Pericardium (tissue), 1 donor: ENCODE results near the gene SCYGR8.

- RRBS: no CpG with 5 or more reads among the region's 9 CpGs
Measured at GRCh38 chr2:227745572-227746001, at the start of gene SCYGR8. TSS of gene SCYGR8 (plus strand) at chr2:227745894.

GRCh38 chr2:227817791-227818699 is 4.4 kb downstream of the CCL20 start:
- RRBS: no CpG with 5 or more reads among the region's 10 CpGs

GRCh38 chr2:228179968-228181162 is 1.1 kb downstream of the SPHKAP start:
- RRBS: 5% methylated on average over 10 of the region's 50 CpGs

DNA sequence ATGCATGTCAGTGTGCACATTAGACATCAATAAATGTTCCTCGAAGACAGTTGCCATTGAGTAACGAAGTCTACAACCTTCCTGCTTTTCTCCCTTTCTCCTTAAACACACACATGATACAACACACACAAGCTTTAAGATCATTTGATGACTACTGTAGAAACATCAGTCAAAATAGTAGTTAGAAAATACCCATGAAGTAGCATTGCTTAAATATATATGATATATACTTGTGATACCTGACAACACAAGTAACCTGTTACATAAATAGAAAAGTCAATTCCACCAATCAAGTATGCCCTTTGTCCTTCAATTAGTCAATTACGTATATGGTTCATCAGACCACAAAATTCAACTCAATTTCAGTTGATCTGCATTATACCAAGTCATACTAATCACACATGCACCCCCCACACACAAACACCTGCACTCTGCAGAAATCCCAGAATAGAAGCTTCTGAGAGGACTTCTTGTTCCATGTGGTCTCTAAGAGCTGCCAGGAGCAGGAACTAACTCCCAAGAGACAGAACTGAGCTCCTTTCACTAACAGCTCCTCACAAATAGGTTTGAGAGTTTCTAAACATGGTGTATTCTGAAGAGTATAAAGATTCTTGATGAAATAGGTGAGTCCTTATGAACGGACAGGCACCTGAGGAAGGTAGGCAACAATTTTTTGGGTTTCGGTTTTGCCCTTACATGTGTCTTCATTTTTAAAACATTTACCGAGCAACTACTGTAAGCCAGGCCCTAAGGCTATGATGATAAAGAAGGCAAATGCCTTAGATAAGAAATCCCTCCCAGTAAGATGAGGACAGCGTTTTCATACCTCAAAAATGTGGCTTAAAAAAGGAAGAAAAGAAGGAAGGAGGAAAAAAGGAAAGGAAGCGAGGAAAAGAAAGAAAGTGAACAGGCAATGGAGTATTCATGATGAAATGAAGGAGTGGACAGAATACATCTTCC is 183.2 kb downstream of the PID1 start:
- RRBS: no CpG with 5 or more reads among the region's 8 CpGs

DNA sequence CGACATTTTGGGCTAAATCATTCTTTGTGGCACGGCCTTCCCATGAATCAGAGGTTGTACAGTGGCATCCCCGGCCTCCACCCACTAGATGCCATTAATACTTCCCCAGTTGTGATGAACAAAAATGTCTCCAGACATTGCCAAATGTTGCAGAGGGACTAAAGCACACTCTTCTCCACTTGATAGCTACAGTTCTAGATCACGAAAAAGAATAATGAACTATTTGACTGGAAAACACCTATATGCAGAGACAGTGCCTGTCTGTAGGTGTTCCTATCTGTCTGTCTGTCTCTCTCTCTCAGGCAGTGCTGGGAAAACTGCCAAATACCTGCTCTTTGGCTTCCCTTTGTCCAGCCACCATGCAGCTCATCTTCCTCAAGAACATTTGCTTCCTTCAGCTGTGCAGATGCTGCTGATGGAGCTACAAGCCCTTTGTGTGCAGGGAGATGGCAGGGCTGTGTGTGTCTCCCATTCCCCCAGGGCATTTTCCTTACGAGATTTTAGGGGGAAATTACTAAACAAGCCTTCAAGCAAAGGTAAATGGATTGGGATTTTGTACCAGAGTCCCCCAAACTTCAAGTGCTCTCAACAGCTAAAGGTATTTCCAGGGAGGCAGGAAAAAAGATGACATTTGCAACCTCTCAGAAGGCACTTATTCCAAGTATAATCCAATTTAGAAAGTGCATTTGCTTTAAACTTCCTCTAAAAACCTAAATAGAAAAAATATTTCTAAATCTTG is 143.3 kb downstream of the PID1 start:
- RRBS: no CpG with 5 or more reads among the region's 5 CpGs

DNA sequence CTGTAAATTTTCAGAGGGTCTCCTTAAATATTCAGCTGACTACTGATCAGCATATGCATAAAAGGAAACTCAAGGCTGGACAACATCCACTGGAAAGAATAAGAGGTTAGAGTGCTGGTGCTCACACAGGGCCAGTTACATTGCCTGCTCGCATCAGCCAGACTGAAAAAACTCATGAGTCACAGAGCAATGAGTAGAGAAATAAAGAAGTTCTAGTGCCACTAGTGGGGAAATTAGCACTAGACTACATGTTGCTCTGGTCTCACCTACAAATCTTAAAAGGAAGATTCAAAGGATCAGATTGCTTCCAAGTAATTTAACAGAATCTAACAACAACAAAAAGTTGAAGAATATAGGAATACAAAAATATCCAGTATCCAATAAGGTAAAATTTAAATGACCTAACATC is 106.2 kb downstream of the PID1 start:
- RRBS: no CpG with 5 or more reads among the region's 1 CpG

- RRBS: no CpG with 5 or more reads among the region's 4 CpGs
Measured at GRCh38 chr2:229193118-229193686, 77.9 kb downstream of the PID1 start.

DNA sequence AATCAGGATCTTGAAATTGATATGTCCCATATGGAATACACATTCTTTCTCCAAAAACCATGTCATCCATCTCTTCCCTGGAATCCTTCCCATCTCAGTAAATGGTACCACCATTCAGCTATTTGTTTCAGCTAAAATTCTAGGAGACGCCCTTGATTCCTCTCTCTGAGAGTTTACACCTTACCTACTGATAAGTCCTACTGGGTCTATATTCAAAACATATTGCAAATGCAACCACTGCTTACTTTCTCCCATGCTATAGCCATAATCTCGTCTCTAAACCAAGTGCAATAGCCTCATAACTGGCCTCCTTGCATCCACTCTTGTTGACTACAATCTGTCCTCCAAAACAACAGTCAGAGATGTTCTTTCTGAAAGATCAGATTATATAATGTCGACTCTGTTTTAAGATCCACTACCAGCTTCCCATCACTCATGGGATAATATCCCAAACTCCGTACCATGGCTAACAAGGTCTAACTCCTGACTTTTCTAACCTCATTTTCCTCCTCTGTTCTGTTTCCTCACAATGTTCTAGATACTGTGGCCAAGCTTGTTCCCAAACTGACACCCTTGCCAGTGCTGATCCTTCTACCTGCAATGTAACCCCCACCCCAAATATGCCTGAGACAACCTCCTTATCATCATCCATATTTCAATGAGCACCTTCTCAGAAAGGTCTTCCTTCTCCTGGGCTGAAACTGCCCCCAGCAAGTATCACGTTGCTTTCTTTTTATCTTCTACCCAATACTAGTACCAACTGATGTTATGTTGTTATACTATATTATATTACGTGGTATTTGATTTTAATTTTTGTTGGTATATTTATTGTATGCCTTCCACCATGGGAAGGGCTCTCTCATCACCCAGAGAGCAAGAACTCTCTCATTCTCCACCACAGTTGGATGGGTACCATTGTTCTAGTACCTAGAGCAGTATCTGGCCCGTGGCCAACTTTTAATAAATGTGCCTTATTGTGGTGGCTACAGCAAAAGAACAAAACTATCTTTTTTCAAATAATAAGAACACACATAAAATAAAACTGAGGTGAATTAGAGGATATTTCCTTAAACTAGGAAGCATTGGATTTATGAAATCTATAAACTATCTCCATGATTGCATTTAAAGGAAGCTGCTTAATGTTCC is 72.2 kb downstream of the PID1 start:
- RRBS: no CpG with 5 or more reads among the region's 7 CpGs

DNA sequence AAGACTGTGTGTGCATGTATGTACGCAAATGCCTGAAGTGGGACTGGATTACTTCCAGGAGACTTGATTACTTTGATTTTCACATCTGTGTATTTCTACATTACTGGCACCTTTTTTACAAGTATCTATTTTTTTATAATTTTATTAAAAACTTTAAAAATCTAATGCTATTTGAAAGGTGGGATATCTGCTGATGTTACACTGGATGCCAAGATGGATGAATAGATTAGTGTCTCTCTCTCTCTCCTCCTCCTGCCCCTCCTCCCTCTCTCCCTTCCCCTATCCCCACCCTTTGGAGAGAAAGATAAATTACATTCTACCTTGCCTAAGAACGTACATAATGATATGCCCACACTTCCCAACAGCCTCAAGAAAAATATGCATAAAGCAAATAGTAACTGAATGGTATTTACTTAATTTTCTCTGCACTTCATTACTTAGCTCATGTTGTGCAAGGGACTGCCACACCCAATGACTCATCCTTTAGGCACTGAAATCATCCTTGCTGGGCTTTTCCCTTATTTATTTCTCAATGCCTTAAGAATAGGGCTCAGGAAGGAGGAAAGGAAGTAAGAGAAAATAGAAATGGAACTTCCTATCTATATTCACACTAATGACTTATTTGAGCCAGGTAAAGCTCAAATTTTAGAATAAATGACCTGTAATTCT is 137.2 kb upstream of the PID1 start:
- RRBS: no CpG with 5 or more reads among the region's 2 CpGs

DNA sequence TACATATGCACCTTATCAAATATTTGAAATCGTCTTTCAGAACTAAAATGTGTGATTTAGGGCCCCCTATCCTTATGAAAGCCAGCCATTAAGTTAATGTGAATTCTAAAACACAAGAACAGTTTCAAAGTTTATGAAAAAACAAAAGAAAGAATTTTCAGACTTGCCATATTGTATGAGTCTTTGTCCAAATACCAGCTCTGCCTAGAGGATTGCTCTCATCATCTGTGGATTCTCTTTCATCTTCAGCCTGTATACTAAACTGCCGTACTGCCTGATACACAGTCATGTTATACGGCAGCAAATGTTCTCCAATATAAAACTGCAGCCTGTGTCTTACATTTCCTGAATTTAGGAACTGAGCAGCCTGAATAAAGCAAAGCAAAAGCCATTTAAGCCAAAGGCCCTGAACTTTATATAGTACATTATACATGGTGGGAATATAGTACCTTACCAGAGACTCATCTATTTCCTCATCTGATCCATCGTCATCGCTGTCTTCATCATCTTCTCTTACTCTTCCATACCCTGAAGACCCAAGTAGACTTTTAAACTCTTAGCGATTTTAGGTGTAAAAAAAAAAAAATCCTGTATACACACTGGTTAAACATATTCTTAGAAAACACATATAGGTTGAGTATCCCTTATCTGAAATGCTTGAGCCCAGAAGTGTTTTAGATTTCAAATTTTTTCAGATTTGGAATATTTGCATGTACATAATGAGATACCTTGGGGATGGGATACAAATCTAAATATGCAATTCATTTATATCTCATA is 77.5 kb upstream of the DNER start:
- RRBS: no CpG with 5 or more reads among the region's 6 CpGs

DNA sequence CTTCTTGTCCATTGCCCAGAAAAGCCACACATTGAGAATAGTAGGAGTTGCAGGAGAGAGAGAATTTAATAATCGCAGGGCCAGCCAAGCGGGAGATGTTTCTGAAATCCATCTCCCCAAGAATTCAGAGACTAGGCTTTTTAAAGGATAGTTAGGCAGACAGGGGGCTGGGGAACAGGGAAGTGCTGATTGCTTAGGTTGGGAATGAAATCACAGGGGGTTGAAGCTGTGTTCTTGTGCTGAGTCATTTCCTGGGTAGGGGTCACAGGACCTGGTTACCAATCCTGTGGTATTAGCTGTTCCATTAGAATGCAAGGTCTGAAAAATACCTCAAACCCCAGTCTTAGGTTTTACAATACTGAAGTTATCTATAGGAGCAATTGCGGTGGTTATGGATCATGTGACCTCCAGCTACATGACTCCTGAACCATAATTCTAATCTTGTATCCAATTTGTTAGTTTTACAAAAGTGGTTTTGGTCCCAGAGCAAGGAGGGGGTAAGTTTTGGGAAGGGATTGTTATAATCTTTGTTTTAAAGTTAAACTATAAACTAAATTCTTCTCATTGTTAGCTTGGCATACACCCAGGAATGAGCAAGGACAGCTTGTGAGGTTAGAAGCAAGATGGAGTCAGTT is 4.6 kb downstream of the SP140 start:
- RRBS: no CpG with 5 or more reads among the region's 3 CpGs

GRCh38 chr2:230371442-230371989 is 44.5 kb upstream of the SP100 start:
- RRBS: no CpG with 5 or more reads among the region's 2 CpGs

GRCh38 chr2:230411402-230412117 is 4.4 kb upstream of the SP100 start:
- RRBS: under 1% methylated on average over 13 of the region's 54 CpGs

GRCh38 chr2:230498633-230498908 is 82.6 kb downstream of the SP100 start:
- RRBS: no CpG with 5 or more reads among the region's 1 CpG

GRCh38 chr2:230512697-230513526 is 96.9 kb downstream of the SP100 start:
- RRBS: no CpG with 5 or more reads among the region's 5 CpGs

- RRBS: no CpG with 5 or more reads among the region's 2 CpGs
Measured at GRCh38 chr2:230527217-230527878, 111.3 kb downstream of the SP100 start.

DNA sequence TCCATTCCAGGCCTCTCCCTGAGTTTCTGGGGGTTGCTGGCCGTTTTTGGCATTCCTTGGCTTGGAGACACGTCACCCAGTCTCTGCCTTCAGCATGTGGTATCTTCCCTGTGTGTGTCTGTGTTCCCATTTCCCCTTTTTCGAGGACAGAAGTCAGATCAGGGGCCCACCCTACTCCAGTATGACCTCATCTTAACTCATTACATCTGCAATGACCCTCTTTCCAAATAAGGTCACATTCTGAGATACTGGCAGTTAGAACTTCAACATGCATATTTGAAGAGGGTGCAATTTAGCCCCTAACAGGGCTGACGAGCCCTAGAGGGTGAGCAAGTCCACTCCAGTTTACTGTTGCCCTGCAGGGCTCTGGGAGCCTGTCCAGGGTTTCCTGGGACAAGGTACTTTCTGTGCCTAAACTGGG is 45.4 kb upstream of the CAB39 start:
- RRBS: no CpG with 5 or more reads among the region's 4 CpGs

DNA sequence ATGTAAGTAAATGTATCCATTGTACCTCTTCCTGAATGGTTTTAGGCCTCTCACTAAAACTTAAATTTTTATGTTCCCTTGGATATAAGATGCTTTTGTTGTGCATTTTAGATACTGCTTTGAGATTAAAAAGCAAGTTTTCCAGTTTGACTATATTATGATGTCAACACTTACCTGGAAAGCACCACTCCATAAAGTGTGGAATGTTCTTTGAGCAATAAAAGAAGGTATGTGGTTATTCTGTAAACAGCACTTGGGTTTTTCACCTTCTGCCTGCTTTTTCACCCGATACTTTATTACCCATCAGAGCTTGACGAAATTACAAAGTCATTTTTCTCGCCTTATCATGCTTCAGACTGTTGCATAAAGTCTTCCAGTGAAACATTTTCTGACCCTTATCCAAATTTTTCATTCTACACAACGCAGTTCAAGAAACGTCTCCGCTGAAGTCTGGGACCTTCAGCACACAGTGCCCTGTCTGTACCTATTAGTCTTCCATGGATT is 25.1 kb downstream of the CAB39 start:
- RRBS: no CpG with 5 or more reads among the region's 6 CpGs

- RRBS: no CpG with 5 or more reads among the region's 3 CpGs
Measured at GRCh38 chr2:230779575-230780329, 67.1 kb downstream of the CAB39 start.